Occipital lobe (tissue), 2 donors: Measurements from ENCODE around the genes STXBP4, HLF and MSI2.

GRCh38 chr17:51122287-51122477 lies 1.5 kb upstream of the SPAG9 start:
- RAMPAGE, long total RNA: no peak

GRCh38 chr17:51164920-51166111 lies 895 bp upstream of the NME2 start:
- RAMPAGE, long total RNA: no peak

GRCh38 chr17:52147919-52148262 lies 10.6 kb downstream of the CA10 start:
- RAMPAGE, long total RNA: no peak

GRCh38 chr17:54968346-54969434 lies at the start of gene STXBP4:
STXBP4 (plus strand) TSS chr17:54968765.
- RAMPAGE, long total RNA: start-site peak on the minus strand at chr17:54968633-54968691, 561 and 438 reads in 2 replicates; start-site peak on the plus strand at chr17:54968740-54968785, 151 and 475 reads in 2 replicates

GRCh38 chr17:55264593-55265132 lies at the start of gene HLF:
HLF (plus strand) TSS chr17:55264960.
- RAMPAGE, long total RNA: no peak

- RAMPAGE, long total RNA: no peak
Observed at GRCh38 chr17:56172300-56173207, 19.3 kb downstream of the ANKFN1 start.

- RAMPAGE, long total RNA: no peak
Observed at GRCh38 chr17:56203473-56204004, 50.3 kb downstream of the ANKFN1 start.

GRCh38 chr17:56412524-56412914 lies 181.0 kb upstream of the NOG start:
- RAMPAGE, long total RNA: no peak

DNA sequence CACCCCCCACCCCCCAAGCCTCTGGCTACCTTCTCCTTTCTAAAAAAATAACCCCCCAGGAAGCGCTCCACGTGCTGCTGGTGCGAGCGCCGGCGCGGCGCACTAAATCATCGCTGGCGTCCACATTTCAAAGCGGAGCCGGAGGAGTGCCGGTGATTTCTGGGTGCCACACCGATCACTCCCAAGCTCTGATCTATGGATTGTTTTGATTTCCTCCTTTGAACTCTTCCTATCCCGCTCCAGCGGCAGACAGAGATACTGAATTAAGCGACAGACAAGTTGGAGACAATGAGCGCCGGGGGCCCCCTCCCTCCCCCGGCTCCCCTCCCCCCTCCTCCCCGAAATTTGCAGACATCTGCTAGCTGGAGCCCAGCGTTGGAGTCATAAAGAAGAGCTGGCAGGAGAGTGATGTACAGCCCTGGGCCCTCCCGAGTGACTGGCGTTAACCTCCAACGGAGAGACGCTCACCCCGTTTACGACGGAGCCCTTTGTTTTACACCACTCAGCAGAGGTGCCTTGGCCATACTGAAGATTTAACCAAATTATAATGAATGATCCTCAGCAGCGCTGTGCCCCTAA lies 85.1 kb downstream of the NOG start:
- RAMPAGE, long total RNA: no peak

- RAMPAGE, long total RNA: no peak
Observed at GRCh38 chr17:56897228-56898229, 16.3 kb downstream of the TRIM25 start.

GRCh38 chr17:56914304-56915170 lies 688 bp upstream of the TRIM25 start:
- RAMPAGE, long total RNA: no peak

DNA sequence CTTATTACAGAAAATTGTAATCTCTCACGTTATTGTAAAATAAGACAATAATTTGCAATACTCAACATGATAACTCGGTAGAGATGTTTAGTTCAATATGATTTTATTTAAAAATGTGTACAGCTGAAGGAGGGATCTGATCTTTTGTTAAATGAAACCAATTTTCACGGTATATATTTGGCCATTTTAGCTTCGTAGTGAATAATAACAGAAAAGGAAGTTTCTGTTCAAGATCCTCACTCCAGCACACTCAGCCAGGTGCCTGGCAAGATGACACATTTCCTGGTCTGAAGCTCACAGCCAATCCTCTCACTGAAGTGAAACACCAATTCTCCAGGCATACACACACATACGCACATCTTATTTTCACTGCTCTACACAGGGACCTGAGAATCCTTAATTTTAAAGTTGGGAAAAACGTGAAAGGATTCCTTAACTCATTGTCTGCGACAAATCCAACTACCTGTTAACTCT lies 22.7 kb downstream of the COIL start:
- RAMPAGE, long total RNA: no peak

DNA sequence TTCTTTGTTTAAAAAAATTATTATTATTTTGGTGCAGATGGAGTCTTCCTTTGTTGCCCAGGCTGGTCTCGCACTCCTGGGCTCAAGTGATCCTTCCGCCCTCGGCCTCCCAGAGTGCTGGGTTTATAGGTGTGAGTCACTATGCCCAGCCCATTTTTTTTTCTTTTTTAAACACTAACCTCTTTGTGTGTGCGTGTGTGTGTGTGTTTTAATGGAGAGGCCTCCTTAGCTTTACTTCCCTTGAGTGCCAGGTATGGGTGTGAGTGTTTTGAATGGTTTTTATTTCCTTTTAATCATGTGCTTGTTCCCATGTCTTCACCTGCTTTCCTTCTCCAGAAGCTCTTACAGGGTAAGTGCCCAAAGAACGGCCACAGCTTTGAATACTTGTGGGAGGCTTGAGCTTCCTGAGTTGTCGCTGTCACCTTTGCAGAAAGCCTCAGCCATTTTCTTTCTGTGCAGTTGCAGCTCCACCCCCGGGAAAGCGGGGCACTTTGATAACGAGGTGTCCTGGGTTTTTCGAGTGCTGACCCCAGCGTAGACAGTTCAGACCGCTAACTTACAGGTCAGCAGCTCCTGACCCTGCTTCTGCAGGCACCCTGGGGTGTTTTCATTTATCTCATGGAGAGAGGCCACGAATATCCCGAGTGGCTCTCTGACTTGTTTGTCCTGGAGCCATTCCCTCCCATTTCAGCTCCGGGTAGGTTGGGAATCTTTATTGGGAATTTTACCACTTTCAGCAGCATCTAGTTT lies 22.6 kb downstream of the AKAP1 start:
- RAMPAGE, long total RNA: no peak

DNA sequence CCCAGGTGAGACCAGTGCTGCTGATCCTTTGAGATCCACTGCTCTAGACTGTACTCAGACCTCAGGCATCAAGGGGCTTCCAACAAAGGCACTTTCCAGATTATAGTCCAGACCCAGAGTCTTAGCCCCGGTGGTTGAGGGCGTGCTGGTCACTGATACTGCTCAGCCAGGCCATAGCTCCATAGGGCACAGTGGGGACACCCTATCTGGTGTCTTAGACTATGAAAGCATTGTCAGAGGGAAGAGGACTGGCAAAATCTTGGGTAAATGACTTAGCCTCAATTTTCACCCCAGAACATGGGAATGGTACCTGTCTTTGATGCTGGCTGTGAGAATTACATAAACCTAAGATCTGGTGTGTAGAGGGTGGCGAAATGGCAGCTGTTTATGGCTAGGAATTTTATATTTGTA lies 32.1 kb downstream of the AKAP1 start:
- RAMPAGE, long total RNA: no peak

GRCh38 chr17:57256261-57257207 lies at the start of gene MSI2:
MSI2 (plus strand) TSS chr17:57256523.
- RAMPAGE, long total RNA: start-site peak on the plus strand at chr17:57256628-57256785, 18 and 50 reads in 2 replicates

GRCh38 chr17:57284902-57285332 lies 28.6 kb downstream of the MSI2 start:
- RAMPAGE, long total RNA: no peak

DNA sequence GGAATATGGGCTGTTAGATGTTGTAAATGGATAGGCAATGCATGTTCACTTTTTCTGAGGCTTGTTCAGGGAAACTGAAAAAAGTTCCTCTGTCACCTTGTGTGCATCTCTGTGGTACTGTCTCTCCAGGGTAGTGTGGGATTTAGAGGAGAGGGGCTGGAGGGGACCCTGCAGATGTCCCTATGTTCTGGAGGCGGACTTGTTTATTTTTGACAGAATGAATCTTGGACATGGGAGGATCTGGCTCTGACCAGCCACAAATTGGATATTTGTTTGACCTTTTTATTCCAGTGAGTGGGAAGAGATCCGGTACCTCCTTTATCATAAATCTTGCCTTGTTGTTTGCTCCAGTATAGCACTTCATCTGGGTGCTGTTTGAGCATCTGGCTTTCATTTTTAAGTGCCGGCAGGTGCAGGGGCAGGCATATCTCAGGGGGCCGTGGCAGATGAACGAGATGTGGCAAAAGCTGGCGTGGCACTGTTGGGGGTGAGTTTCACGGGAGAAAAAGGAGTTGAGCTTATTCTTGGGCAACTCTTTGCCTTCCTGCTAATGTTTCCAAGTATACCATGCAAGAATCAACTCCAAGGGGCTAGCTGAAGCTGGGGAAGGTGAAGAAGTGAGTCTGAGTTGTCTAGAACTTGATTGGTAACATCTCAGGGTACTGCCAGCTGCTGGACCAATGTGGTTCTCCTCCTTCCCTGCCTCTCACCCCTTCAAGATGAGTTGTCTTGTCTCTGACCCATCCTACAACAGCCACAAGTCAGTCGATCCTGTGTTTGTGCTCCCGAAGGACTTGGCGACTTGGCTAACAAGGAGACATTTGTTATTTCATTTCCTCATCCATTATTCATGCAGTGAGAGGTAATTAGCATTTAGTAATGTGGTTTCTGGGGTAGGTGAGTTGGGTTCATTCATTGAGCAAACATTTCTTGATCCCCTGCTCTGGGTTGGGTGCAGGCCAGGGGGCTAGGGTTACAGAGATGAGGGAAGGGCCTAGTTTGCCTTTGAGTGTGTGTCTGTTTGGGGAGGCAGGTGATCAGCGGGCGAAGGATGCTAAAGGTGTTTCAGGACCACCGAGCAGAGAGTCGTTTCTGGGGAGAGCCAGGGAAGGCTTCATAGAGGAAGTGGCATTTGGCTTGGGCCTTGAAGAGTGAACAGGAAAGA lies 38.0 kb downstream of the MSI2 start:
- RAMPAGE, long total RNA: no peak

GRCh38 chr17:57424476-57425477 lies 168.5 kb downstream of the MSI2 start:
- RAMPAGE, long total RNA: no peak

DNA sequence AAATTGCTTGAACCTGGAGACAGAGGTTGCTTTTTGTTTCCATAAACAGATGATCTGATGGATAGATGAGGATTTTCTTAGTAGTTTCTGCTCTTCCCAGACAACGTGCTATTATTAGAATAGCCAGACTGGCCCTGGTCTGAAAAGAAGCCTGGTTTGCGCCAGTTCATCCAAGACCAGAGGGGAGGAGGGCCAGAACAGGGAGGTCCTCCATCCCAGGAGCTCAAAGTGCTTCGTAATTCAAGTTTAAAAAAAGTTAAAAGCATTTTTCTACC lies 205.6 kb downstream of the CCDC182 start:
- RAMPAGE, long total RNA: no peak

GRCh38 chr17:57541795-57542386 lies 203.2 kb downstream of the CCDC182 start:
- RAMPAGE, long total RNA: no peak